Neural cell (in vitro differentiated cells): ENCODE data around the gene NINJ1.

DNA sequence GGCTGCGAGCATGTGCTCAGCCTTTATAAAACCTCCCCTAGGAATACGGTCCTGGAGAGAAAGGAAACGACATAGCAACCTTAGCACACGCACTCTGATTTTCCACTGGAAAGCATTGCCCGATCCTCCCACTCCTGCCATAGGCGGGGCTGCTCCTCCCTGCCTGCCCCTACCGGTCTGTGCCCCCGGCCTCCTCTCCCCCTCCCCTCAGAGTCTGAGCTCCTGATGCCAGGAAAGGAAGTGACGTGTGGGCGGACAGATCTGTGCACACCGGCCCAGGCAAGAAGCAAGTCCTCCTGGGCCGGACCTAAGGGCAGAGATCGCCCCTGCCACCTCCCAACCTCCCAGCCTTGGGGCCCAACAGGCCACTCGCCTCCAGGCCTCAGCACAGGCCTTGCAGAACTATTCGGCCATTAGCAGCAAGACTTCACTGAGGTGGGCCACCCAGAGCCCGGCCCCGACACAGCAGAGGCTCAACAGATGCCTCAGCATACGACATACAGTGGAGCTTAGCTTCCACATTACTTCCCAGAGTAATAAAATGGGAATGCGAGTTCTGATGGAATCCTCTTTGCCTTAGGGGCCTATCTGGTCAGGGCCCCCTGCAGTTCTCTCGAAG lies 7.1 kb downstream of the NINJ1 start:
- RAMPAGE, long total RNA = no peak

DNA sequence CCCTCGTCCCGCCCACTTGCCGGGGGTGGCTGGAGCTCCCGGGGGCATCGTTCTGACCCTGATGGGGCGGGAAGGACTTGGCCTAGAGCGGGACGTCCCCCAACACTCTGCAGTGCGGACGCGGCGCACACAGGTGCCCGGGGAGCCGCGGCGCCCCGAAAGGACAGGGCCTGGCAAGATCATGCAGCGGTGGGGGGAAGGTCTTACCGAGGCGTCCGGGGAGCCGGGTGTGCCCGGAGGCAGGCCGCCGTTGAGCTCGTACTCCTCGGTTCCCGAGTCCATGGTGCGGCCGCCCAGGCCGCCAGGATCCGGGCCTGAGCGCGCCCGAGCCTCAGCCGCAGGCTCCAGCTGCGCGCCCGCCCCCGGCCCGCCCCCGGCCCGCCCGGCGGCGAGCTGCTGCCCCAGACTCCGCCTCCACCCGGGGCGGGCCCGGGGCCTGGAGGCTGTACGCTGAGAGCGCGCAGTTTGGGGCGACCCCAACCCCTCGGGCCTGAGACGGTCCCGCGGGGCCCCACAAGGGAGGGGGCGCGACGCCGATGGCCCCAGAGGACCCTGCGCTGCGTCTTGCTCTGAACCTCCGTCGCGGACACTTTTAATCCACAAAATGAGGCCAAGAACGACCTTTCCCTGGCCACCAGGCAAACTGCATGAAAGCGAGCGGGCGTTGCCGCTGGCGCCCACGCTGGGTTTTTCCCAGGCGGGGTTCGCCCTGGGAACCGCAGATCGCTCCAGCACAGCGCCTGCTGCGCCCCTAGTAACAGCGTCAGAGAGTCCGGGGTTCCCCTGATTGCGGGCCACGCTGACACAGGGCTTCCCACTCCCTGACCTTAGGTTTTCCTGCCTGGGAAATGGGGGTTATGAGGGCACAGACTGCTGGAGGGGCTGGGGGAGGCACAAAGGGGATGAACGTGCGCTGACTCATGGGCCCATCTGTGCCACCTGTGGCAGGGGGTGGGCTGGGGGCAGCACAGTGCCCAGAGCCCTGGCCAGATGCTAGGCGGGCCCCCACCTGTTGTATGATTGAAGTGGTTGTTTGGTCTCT lies at the start of gene NINJ1:
Gene NINJ1 (minus strand): TSS at position 316 of the 1,042 bp plus-strand sequence.
- RAMPAGE, long total RNA = no peak

GRCh38 chr9:93186149-93186896 lies 2.4 kb downstream of the WNK2 start:
- RAMPAGE, long total RNA = no peak

GRCh38 chr9:93187551-93187873 lies 3.6 kb downstream of the WNK2 start:
- RAMPAGE, long total RNA = no peak

GRCh38 chr9:93205489-93205875 lies 21.5 kb downstream of the WNK2 start:
- RAMPAGE, long total RNA = no peak

- RAMPAGE, long total RNA = no peak
Measured at GRCh38 chr9:93218081-93218584, 34.2 kb downstream of the WNK2 start.

- RAMPAGE, long total RNA = no peak
Measured at GRCh38 chr9:93231396-93231917, 47.5 kb downstream of the WNK2 start.

DNA sequence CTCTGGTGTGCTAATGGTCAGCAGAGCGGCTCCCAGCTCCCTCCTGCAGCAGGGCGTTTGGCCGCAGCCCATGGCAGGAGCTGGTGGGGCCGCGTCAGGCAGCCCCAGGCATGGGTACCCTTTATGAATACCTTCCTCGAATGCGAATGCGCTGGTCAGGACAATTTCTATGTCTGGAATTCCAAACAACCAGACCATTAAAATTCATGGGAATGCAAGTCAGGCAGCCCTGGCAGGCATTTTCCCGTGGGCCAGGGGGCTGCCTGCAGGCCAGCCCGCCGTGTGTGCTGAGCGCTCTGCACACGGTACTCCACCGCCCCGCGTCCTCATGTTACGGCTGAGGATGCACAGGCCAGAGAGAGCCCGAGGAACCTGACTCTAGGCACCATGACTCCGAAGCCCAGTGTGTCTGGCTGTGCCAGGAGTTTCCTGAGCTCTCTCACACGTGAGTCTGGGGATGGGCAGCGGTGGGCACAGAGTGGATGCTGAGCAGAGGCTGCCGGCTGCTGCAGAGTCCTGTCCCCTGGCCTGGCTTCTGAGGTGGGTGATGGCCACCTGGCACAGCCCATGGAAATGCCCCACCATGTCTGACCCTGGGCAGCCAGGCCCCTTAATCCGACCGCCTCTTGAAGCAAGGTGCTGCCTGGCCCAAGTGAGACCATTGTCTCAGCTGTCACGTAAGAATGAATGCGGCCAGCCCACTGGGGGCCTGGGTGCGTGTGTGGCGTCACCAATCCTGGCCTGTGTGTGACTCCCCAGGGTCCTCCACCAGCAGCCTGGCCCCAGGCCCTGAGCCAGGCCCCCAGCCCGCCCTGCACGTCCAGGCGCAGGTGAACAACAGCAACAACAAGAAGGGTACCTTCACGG lies 123.9 kb downstream of the WNK2 start:
- RAMPAGE, long total RNA = no peak

- RAMPAGE, long total RNA = no peak
Measured at GRCh38 chr9:93500555-93501632, 47.5 kb upstream of the FAM120AOS start.

DNA sequence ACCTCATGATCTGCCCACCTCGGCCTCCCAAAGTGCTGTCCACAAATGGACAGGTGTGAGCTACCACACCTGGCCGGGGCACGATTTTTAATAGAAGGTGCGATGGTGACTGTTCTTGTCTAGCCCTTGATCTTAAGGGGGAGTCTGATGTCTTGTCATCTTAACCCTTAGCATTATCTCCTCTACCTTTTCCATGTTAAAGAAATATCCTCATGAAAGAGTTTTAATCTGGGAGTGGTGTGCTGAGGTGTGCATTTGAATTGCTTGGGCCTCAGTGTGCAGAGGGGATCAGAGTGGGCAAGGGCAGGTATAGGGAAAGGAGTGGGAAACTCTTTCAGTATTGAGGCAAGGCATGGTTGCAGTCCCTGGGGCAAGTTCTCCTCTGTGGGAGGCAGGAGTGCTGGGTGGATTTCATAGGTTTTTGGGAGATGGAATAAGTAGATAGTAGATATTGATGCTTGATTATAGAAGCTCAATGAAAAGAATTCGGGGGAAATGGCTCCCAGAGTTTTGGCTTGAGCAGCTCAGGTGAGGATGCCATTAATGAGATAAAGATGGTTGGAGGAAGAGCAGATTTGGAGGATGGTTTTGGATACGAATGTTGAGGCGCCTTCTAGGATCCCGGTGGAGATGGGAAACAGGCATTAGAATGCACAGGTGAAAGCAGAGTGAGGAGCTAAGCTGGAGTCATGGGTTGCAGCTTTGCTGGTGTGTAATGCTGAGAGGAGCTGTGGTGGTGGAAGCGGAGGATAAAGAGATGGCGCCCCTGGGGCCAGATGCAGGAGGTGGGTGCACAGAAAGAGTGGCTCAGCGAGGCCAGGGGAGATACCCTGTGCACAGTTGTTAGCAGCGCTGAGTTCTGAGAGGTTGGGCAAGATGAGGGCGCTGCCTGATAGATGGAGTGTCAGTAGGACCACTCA lies 53.7 kb upstream of the FAM120AOS start:
- RAMPAGE, long total RNA = no peak

GRCh38 chr9:93565185-93566257 lies 10.9 kb upstream of the PHF2 start:
- RAMPAGE, long total RNA = no peak

DNA sequence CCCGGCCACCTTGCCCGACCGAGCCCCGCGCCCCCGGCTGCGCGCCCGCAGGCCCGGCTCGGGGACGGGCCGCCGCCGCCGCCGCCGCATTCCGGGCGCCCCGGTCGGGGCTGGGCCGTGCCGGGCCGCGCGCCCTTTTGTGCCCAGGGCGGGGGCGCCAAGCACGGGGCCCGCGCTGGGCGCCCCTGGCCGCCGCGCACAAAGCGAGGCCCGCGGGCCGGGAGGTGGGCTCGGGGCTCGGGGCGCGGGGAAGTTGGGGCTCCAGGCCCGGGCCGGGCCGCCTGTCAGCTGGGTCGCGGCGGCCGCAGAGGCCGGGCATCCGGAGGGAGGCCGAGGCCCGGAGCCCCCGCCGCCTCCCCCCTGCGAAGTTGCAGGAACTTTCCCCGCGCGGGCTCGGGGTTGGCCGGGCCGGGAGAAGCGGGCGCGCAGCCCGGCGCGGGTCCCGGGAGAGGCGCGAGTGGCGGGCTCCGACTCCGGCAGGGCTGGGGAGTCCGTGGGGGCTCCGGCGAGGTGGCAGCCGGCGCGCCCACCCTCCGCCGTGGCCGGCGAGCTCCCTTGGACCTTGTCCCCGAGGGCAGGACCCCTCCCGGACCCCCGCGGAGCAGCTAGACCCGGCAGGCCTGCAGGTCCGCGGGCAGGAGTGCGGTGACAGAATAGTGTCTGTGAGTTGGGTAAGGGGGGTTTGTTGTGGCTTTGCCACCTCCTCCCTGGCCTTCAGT lies 685 bp downstream of the PHF2 start:
- RAMPAGE, long total RNA = no peak

DNA sequence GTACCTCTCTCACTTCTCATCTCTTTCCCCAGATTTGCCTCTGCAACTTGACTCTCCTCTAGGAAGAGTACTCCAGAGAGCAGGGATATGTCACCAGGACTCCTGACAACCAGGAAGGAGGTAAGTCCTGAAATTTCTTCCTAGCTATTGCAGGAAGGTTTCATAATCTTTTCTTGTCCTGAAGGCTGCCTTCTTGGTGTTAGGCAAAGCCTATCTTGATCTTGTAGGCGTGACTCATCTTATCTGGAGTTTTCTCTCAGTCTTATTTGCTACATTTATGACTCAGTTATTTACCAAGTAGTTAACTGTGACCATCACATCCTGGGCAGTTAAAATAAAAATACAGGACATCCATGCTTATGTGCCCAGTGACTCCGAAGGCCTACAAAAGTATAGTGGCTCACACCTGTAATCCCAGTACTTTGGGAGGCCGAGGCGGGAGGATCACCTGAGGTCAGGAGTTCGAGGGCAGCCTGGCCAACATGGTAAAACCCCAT lies 19.7 kb downstream of the ZNF169 start:
- RAMPAGE, long total RNA = no peak

DNA sequence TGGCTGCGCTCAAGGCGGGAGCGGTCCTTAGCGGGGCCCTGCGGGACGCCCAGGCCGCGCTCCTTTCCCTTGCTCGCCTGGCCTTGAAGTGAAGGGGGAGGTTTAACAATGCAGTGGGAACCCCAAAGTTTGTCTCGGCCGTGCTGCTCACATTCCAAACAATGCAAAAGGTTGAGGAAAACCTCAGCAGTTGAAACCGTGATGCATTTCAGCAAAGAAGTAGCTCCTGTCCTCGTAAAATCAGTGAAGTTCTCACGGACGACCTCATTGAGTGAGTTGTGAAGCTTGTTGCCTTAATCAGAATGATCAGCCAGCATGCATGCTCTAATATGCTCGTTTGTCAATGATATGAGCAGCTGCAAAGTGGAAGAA lies 4.3 kb upstream of the NUTM2F start:
- RAMPAGE, long total RNA = no peak

DNA sequence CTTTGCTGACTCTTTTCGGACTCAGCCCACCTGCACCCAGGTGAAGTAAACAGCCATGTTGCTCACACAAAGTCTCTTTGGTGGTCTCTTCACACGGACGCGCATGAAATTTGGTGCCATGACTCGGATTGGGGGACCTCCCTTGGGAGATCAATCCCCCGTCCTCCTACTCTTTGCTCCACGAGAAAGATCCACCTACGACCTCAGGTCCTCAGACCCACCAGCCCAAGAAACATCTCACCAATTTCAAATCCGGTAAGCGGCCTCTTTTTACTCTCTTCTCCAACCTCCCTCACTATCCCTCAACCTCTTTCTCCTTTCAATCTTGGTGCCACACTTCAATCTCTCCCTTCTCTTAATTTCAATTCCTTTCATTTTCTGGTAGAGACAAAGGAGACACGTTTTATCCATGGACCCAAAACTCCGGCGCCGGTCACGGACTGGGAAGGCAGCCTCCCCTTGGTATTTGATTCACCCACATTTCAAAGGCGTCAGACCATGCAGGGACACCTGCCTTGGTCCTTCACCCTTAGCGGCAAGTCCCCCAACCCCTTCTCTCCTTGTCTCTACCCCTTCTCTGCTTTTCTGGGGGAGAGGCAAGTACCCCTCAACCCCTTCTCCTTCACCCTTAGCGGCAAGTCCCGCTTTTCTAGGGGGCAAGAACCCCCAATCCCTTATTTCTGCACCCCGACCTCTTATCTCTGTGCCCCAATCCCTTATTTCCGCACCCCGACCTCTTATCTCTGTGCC lies 53.3 kb downstream of the FBP2 start:
- RAMPAGE, long total RNA = no peak

DNA sequence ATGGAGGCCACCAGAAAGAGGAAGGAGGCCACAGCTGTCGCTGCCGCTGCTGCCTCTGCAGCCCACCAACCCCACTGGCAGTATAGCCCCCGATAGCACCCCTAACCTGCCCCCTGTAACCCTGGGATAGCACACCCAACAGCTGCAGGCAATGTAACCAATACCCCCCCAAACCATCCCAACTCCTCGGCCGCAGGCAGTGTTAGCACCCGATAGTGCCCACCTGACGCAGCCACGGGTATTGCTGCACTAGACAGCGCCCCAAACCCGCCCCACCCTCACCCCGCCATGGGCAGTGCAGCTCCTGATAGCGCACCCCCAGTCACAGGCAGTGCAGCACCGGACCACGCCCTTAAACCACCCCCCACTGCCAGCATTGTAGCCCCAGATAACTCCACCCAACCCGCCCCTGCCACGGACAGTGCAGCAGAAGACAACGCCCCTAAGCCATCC lies 39.7 kb downstream of the FBP2 start:
- RAMPAGE, long total RNA = no peak

- RAMPAGE, long total RNA = no peak
Measured at GRCh38 chr9:94612047-94612499, 18.4 kb upstream of the FBP2 start.

DNA sequence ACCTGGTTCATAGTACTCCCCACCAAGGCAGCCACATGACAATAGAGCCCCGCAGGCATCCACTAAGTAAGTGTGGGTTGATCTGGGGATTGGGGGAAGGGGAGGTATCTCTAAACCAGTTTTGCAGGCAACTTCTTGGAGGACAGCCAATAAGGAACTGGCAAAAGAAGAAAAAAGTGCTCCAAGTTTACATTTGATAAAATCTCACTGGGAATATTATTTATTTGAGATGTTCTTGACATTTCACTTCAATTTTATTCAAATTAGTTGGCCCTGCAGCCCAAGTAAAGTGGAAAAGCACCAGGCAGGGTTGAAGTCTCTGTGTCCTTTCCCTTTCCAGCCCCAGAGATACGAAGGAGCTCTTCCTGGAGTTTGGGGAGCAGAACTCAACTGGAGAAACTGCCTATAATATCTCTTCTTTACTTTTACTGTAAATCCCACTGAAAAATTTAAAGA lies 8.4 kb downstream of the FBP1 start:
- RAMPAGE, long total RNA = no peak

DNA sequence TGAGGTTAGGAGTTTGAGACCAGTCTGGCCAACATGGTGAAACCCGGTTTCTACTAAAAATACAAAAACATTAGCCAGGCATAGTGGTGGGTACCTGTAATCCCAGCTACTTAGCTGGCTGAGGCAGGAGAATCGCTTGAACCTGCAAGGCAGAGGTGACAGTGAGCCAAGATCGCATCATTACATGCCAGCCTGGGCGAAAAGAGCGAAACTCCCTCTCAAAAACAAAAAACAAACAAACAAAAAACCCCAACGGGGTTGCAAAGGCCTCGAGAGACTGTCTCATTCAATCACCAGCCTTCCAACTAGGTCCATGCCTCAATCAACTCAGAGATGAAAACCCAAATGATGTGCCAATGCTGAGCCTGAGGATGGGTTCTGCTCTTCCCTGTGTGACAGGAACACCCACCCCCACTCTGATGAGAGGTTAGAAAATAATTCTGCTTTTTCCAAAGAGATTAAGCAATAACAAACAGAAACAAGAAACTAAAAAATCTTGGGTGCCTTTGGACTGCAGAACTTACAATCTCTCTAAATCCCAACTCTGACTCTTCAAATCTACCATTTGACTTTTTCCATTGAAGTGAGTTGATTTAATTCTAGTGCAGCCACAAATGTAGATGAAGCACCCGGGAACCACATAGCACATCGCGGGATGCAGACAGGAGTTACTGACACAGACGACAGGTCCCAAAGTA lies 25.4 kb upstream of the FBP1 start:
- RAMPAGE, long total RNA = no peak

- RAMPAGE, long total RNA = no peak
Measured at GRCh38 chr9:94666251-94667127, 27.2 kb upstream of the FBP1 start.